Bronchus fibroblast of lung (primary cell): Measurements from ENCODE around the genes ARHGEF6, MCF2, SPANXD and MAGEC1.

- RAMPAGE, long total RNA: no peak
Observed at GRCh38 chrX:134881237-134881618, 33.8 kb downstream of the MOSPD1 start.

GRCh38 chrX:135295379-135296187 is 13.7 kb upstream of the ETDC start:
- RAMPAGE, long total RNA: no peak

DNA sequence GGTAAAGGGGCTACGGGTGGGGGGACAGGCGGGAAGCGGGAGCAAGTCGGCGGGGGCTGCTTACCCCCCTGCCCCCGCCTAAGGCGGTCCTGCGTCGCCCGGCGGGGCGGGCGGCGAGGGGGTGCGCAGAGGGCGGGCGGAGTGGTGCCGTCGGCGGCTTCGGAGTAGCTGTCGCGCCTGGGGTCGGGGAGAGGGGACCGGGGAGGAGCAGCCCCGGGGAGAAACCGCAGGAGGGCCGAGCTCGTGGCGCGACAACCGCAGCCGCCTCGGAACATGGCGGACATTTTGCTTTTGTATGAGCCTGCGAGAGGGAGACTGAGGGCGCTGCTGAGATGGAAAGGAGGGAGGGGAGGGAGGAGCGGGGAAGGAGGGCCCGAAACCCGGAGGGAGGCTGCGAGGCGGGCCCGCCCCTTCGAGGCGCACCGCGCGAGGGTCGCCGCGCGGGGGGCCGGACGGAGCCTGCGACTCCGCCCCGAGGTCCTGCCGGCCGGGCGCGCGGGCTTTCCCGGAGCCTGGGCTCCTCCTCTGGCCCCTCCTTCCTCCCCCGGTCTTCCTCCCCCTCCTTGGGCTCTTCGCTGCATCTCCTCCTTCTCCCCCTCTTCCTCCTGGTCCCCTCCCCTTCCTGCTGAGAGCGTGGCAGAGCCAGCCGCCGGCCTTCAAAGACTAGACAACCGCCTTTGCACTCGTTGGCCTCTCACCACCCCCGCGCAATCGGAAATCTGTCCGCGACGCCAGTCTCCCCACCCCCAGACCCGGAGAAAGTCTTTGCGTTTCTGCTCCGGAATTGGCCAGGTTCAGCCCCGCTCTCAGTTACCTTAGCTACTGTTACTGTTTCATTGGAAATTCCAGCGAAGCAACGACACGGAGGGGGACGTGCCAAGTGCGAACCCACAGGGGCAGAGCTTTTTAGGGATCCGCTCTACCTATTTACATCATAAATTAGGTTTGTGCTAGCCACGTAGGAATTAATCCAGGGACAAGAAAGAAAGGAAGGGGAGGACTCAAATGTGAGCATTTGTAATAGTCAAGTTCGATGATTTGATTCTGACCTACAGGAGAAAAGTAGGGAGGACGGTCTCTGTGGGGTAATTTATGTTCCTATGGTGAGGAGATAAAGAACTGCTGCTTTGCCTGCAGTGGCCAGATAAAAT is 1.2 kb downstream of the INTS6L start:
- RAMPAGE, long total RNA: no peak

DNA sequence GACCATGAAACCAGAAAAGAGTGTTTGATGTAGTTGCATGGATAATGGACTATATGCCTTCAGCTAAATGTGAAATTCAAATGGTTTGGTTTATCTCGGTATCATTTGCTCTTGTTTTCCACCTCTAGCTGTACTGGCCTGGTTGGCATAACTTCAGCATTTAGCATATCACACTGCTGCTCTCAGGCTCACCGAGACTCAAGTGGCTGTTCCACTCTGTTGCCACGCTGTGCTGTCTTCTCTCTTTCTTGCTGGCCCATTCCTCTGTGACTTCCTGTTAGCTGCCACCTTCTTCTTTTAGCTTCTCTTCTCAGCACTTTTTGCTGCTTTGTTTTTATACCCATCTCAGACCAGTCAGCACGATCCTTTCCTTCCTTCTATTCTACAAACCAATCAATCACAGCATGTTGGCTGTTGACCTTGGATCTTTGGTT is 23.9 kb downstream of the INTS6L start:
- RAMPAGE, long total RNA: no peak

GRCh38 chrX:135973139-135973347 is 745 bp downstream of the MMGT1 start:
- RAMPAGE, long total RNA: no peak

GRCh38 chrX:136509971-136510324 is 12.6 kb downstream of the HTATSF1 start:
- RAMPAGE, long total RNA: no peak

DNA sequence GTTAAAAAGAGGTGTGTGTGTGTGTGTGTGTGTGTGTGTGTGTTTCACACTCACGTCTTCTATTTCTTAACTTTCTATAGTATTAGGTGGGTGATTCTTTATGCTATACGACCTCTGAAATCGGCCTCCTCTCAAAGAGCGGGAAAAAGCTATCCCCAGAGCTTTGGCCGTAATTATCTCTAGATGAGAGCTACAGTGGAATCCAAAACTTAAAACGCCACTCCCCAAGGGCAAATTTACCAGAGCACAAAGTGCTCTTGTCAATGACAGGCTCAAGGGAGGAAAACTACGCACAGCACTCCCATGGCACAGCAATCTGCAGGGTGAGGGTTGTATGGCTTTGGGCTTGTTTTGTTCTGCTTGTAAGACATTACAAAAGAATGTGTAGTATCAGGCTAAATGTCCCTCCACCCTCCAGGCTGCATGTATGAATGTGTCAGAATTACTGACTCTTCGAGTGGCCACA is 44.1 kb downstream of the ARHGEF6 start:
- RAMPAGE, long total RNA: no peak

DNA sequence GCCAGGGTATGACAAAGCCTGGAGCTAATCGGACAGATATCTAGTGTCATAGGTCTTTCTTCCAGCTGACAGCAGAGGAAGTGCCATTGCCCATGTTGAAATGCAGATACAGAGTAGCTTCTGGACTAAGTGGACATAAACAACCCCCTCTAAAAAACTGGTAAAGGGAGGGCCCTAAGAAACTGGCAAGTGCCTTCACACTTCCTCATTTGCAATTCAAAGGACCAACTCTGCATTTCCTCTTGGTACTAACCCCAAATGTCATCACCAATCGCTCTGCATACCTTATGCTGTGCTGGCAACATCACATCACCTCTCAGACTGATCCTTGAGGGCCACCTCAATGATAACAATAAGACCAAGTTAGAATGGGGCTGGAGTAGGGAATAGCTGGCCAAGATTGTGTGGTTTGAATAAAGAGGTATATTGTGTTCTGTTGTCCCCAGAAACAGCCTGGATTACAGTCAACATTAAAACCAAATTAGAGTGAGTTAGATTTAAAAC is 20.7 kb downstream of the ARHGEF6 start:
- RAMPAGE, long total RNA: no peak

- RAMPAGE, long total RNA: no peak
Observed at GRCh38 chrX:136780632-136781596, at the start of gene ARHGEF6. Gene ARHGEF6, minus strand, starts transcription at chrX:136780932.

GRCh38 chrX:137549754-137550464 is 16.0 kb upstream of the ZIC3 start:
- RAMPAGE, long total RNA: no peak

DNA sequence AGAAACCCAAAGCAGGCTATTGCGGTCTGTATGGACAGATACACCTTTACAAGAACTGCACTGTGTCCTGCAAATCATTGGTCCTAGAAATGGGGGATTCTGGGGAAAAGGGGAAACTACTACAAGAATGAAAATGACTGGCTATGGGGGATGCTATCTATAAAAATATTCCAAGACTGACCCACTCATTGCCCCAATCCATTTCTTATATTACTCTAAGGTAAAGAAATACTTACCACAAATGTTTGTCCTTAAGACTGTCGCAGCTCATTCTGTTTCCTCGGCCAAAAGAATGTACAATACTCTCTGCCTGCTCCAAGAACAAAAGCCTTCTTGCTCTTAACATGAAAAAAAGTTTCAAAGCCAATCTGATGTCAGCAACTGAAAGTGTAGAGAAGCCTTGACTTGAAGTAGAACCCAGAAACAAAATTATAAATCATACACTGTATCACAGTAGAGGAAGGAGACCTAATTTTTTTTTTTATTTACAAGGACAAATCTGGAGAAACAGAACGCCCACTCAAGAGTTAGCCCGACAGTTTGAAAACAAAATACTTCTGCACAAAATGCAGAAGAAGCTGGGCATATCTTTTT is at the start of gene MCF2:
Gene MCF2, minus strand, starts transcription at position 298 of the 594 bp plus-strand sequence.
- RAMPAGE, long total RNA: no peak

GRCh38 chrX:139774469-139775191 is 66.7 kb upstream of the MCF2 start:
- RAMPAGE, long total RNA: no peak

DNA sequence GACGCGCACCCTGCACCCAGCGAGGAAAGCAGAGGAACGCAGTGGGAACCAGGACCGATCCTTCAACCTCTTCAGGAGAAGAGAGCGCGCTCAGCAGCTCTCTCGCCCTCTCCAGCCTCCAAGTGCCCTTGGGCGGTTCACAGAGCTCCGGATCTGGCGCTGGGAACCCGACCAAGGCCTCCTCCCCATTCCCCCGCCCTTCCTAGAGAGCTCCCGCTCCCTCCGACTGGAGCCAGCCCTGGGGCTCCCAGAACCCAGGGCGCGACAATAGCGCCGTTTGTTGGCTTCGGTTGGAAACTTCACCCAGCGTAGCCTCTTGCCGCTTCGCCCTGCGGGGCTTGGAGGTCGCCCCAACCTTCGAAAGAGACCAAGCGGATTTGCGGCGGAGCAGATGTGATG is 3.1 kb upstream of the SOX3 start:
- RAMPAGE, long total RNA: no peak

DNA sequence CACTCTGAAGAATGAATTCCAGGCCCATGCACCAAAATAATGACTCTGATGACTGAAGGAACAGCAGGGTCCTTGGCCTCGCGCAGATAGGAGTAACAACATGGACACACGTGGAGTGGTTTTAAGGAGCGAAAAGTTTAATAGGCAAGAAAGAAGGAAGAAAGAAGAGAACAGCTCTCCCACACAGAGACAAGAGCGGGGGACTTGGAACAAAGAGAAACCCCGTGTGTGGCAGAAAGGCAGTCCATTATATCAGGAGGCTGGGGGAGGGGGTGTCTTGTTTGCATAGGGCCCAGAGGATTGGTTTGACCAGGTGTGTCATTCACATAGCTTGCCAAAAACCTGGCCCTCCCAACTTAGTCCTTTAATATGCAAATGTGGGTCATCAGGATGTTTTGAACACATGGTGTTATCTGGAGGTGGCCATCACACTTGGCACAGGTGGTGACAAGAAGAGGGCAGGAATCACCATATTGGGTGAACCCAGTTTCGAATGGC is 181.2 kb upstream of the SPANXB1 start:
- RAMPAGE, long total RNA: no peak

- RAMPAGE, long total RNA: no peak
Observed at GRCh38 chrX:141698594-141699039, at the start of gene SPANXD. Gene SPANXD, minus strand, starts transcription at chrX:141698739.

- RAMPAGE, long total RNA: no peak
Observed at GRCh38 chrX:141903488-141904117, at the start of gene MAGEC1. Gene MAGEC1, plus strand, starts transcription at chrX:141903894.

DNA sequence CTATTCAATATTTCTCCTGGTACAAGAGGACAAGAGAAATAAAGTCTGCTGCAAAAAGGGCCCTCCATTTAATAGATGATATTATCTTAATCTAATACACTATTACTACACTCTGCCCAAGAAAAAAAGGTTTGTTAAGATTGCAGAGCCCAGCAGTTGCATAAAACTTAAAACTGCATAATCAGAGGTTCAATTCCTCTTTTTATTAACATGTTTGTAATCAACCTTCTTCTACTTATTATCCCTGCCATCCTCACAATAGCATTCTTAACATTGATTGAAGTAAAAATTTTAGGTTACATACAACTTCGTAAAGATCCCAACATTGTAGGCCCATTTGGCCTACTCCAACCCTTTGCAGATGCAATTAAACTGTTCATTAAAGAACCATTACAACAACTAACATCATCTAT is 84.4 kb downstream of the SPANXN3 start:
- RAMPAGE, long total RNA: no peak

- RAMPAGE, long total RNA: no peak
Observed at GRCh38 chrX:143757222-143757956, 36.8 kb upstream of the SPANXN2 start.

- RAMPAGE, long total RNA: no peak
Observed at GRCh38 chrX:144418579-144418904, 698.0 kb upstream of the SPANXN2 start.

GRCh38 chrX:147929813-147930390 is 18.2 kb downstream of the FMR1 start:
- RAMPAGE, long total RNA: no peak